Bronchus (tissue), 1 donor: ENCODE measurements around a stretch of chr6.

DNA sequence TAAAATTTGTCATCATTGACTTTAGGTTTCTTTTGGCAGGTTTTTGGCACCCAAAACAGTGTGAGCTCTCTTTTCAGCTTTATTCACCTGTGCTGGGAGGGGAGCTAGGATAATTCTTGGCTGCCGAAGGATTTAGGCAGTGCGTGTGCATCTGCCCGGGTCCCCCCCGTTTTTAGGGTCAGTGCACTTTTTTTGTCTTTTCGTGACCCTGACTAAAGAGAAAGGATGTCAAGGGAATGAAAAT lies 1.0 kb downstream of the EDN1 start:
- PRO-cap = no peak

DNA sequence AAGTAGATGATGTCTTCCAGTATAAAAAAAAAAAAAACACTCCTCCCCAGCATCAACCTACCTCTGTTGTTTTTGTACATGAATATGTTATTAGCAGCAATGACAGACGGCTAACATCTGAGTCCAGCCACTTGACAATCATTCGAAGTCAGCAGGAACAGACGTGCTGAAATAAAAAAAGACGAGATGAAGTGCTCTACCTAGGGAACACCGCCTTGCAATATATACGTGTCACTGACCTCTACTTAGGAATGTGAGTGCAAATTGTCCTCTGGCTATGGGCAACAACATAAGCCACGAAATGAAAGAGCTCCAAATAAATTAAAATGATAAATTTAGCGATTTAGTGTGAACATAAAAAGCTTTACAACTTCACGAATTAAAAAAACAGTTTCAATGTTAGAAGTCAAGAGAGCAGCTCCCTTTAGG lies 23.1 kb downstream of the EDN1 start:
- PRO-cap = no peak

- PRO-cap = bidirectional peak, plus-strand start at chr6:12314158, minus-strand start at chr6:12314069; bidirectional peak, plus-strand start at chr6:12314434, minus-strand start at chr6:12314196
Measured at GRCh38 chr6:12313724-12314514, 23.8 kb downstream of the EDN1 start.

DNA sequence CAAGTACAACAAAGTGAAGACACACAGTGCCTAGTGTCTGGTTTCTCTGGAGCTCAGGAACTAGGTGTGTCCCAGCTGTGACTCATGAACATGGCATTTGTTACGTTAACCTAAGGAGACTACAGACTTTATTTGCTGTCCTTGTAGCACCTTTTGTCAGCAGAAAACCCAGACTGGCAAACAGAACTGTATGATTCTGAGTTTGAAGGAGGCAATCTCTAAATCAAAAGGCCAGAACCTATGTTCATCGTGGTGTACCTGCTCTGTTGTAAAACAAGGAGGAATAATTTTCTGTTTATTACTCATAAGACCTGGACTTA lies 34.1 kb downstream of the EDN1 start:
- PRO-cap = bidirectional peak, plus-strand start at position 162 of the sequence, minus-strand start outside the sequence

DNA sequence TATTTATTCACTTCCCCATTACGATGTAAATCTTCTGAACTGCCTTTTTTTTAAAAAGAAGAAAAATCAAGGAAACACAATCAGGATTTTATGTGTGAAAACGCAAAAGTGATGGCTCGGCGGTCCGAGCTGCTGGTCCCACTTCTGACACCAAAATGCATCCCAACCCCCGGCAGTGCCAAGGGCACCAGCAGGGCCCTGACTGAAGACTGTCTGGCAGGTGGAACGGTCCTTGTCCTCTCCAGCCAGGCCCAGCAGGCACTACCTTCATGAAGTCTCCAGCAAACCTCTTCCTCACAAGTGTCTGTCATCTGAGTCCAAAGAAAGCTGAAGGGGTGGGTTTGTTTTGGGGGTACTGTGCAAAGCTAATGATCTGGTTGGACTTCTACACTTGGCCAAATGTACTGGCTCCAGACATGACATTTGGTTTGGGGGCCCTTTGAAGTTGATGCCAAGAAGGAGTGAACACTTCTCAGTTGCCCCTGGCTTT lies 41.1 kb downstream of the TBC1D7 start:
- PRO-cap = no peak

DNA sequence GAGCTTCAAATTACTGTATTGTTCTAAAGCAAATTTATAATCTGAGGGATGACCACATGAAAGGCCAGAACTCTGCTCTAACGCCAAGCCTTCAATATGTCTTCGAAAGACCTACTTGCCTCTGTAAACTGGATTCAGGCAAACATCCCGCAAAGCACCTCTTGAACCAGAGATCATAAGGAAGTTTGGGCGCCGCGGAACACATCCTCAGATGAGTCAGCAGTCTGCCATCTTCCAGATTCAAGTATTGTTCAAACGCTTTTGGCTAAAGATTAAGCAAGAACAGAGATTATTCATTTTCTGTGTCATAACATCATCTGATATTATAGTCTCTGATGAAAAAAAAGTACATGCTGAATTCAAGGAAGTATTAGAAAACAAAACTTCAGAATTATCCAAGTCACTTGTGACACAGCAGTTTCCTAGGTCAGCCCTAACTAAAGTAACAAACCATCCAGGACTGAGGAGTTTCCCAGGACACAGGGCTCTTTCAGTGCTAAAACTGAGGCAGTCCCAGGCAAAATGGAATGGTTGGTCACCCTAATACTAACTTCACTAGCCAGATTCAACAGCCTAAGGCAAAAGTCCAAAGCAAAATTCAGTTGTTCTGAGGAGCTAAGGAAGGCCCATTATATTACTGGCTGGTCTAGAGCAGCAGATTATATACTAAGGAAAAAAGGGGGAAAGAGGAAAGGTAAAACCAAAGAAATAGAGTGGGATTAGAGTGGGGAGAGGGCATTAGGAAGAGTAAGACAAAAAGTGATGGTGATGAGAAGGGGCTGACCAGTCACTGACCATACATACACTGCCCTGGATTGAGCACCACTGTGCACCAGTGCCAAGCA lies 20.6 kb downstream of the TBC1D7 start:
- PRO-cap = no peak

DNA sequence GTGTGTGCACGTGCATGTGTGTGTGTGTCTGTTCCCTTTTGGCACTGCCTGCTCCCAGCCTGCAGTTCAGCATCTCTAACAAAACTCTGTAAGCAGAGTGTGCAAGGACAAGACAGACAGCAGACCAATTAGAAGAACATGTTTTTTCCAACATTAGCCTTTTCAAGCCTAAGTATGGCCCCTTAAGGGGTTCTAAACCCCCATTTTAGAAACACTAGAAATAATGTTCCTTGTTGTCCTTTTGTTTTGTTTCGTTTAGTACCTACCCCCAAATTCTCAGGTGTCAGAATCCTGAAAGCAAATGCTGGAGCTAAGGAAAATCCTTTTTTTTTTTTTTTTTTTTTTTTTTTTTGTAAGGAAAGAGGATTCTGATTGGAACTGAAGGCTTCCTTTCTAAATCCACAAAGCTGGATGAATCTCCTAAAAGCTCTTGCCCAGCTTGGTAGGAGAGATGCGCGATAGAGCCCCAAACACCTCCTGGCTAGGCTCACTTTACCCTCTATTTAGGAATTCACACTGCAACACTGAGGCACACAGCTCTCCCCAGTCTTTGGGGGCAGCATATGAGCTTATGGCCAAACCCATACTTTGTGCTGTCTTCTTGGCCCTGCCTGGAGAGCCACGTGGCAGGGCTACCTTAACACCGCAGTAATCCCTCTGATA lies 35.0 kb upstream of the TBC1D7 start:
- PRO-cap = no peak

GRCh38 chr6:13383447-13383900 lies 55.1 kb upstream of the TBC1D7 start:
- PRO-cap = no peak

- PRO-cap = no peak
Measured at GRCh38 chr6:13398532-13398908, 70.2 kb upstream of the TBC1D7 start.

- PRO-cap = no peak
Measured at GRCh38 chr6:13422538-13423393, 64.6 kb downstream of the GFOD1 start.

DNA sequence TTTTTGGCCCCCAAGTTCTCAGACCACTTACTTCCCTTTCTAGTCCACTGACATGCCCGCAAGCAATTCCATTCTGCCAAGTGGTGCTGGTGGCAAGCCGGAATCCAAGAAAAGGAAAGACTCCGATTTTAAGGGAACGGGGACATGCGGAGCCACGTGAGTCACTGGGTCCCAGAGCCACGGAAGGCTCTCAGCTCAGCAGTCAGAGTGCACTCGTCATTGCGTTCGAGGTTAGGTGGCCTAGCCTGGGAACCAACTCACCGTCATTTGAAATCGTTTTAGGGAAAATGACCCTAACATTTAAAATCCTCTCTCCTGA lies 738 bp upstream of the SIRT5 start:
- PRO-cap = unidirectional peak, plus-strand start at position 174 of the sequence; unidirectional peak, plus-strand start at position 201 of the sequence

GRCh38 chr6:13687698-13688361 lies 23.8 kb downstream of the RANBP9 start:
- PRO-cap = no peak

GRCh38 chr6:13708930-13709515 lies 2.6 kb downstream of the RANBP9 start:
- PRO-cap = no peak

GRCh38 chr6:13806769-13807190 lies 7.6 kb downstream of the MCUR1 start:
- PRO-cap = no peak

GRCh38 chr6:14074936-14075587 lies 42.5 kb upstream of the CD83 start:
- PRO-cap = bidirectional peak, plus-strand start at chr6:14075480, minus-strand start at chr6:14075373

GRCh38 chr6:14095169-14096011 lies 22.2 kb upstream of the CD83 start:
- PRO-cap = no peak

GRCh38 chr6:14108590-14109484 lies 8.7 kb upstream of the CD83 start:
- PRO-cap = bidirectional peak, plus-strand start at chr6:14109152, minus-strand start at chr6:14109068

DNA sequence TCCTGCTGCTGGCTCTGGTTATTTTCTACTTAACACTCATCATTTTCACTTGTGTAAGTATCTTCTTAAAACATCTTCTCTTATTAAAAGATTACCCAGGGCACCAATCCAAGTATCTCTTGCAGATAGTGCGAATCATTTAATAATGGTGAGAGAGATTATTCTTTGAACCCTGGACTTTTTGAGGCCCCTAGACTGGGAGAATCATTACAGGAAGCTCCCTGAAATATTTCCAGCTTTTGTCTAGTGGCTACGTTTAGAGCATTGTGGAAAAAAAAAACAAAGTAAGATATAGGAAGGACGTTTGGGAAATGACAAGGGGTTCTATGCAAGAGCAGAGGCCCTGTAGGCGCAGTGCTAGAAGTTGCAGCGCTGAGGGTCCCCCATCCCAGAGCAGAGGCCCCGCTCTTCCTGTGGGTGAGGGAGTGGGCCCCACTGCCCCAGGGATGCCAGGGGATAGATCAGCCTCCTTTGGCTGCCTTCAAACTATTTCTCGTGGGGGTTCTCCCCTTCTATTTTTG lies 16.2 kb downstream of the CD83 start:
- PRO-cap = no peak

DNA sequence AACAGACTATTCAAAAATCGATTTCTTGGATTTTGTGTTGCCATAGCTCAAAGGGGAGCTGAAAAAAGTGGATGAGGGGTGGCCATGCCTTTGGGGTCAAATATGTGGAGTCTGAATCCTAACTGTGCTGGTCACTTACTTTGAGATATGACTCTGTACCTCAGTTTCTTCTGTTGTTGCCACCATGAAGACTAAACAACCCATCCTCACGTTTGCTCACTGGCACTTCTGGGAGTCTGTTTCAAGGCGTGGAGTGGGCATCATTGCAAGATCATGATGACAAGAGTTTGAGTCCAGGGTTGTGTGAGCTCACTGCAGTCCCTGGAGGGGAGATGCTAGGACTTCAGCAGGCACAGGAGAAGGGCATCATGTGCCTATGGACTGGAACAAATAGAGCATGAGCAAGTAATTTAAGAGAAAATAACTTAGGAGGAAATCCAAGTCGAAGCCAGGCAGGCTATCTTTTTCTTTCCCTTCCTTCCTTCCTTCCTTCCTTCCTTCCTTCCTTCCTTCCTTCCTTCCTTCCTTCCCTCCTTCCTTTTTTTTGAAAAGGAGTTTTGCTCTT lies 33.5 kb downstream of the CD83 start:
- PRO-cap = no peak

GRCh38 chr6:14276830-14277455 lies 159.4 kb downstream of the CD83 start:
- PRO-cap = no peak